ENCODE measurements around a stretch of chr22.

GRCh38 chr22:31951637-31952485 lies 7.5 kb downstream of the YWHAH start:
- PRO-cap, result unidirectional peak, plus-strand start at chr22:31951840

DNA sequence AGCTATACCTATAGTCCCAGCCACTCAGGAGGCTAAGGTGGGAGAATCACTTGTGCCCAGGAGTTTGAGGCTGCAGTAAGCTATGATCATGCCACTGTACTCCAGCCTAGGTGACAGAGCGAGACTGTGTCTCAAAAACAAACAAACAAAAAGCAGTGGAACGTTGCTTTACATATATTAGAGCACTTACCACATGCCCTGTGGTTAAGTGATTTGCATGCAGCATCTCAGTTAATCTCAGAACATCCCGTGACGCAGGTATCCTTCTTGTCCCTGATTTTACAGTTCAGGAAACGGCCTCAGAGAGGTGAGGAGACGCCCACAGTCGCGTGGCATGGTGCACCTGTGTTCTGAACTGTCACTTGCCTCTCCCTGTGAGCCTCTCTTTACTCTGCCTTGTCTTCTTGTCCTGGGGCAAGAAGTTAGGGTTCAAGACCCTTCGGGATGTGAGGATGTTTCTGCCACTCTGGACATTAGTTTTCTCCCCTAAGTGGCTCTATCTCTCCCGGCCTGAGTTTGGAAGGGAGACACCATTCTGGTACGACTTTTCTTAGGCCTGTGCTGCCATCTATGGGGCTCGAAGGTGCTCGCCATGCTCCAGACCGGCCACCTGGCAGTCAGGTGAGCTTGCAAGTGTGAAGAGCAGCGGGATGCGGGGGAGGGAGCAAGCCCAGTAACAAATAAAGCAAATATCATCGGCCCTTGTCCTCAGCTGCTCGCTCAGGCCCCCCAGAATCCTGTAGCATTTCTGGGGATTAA lies 25.5 kb downstream of the YWHAH start:
- PRO-cap, result no peak

DNA sequence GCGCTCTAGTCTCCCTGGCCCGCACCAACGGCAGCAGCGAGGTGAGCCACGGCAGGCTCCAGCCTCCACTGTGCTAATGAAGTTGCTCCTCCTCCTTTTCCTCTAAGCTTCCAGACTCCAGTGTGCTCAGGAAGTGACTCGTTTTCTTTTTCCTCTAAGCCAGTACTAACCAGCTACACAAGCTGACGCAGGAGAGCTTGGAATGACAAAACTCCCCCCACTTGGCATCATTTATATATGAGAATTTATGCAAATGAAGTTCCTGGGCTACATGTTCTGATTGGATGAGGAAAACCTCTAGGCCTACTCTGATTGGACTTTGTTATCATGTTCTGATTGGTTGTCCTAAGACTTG lies 2.8 kb upstream of the RFPL3 start:
- PRO-cap, result unidirectional peak, minus-strand start at position 70 of the sequence

DNA sequence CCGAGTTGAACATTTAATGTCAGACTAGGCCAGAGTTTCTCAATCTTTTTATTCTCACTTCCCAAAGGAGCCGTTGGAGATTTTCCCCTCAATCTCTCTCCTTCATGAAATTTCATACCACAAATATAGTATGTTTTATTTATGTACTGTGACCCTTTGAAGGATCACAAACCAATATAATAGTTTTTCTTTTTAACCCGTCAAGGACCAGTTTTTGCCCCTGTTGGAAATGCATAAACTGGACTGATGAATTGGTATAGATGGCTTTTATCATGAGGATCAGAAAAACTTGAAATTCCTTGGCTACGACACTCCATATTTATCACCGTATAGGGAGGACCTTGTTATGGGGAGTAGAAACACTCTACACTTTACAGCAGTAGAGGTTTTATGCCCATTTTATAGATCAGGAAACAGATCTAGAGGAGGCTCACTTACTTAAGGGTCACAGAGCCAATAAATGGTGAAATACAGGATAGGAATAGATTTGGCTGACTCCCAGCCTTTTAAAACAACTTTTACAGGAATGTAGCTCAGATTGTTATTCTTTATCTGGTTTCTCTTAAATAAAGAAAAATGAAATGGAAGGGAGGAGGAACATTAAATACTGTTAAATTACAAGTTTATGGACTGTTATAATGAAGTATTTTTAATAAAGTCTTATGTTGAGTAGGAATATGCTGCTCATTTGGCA lies 14.6 kb downstream of the FBXO7 start:
- PRO-cap, result no peak

DNA sequence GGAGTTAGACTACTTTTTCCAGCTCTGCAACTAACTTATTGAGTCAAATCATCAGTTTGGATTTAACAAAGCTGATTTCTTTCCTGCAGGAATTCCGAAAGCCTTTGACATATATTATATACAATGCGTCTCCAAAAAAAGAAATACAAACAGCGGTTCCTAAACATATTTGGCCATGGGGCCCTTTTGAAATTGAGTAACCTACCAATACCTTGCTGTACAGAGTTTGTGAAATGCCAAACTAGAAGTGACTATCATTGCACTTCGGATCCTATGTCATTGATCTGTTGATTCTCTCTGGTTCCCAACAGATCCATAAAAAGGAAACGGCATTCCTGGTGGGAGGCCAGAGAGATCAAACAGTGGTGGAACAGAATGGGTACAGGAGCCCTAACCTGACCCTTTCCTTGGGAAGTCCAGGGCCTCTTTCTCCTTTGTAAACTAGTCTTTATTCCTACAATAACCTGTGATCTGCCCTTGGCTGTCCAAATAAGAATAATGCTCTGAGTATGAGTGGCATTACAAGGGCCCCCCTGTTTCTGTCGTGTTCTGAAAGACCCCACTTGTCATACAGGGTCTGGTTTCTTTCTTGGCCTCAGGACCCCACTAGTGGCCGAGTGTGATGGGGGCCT lies 38.0 kb downstream of the FBXO7 start:
- PRO-cap, result no peak

- PRO-cap, result no peak
Measured at GRCh38 chr22:32575417-32575996, 100.9 kb downstream of the FBXO7 start.

- PRO-cap, result no peak
Measured at GRCh38 chr22:32829950-32830149, 28.3 kb downstream of the TIMP3 start.

- PRO-cap, result no peak
Measured at GRCh38 chr22:32854096-32855047, 52.9 kb downstream of the TIMP3 start.

DNA sequence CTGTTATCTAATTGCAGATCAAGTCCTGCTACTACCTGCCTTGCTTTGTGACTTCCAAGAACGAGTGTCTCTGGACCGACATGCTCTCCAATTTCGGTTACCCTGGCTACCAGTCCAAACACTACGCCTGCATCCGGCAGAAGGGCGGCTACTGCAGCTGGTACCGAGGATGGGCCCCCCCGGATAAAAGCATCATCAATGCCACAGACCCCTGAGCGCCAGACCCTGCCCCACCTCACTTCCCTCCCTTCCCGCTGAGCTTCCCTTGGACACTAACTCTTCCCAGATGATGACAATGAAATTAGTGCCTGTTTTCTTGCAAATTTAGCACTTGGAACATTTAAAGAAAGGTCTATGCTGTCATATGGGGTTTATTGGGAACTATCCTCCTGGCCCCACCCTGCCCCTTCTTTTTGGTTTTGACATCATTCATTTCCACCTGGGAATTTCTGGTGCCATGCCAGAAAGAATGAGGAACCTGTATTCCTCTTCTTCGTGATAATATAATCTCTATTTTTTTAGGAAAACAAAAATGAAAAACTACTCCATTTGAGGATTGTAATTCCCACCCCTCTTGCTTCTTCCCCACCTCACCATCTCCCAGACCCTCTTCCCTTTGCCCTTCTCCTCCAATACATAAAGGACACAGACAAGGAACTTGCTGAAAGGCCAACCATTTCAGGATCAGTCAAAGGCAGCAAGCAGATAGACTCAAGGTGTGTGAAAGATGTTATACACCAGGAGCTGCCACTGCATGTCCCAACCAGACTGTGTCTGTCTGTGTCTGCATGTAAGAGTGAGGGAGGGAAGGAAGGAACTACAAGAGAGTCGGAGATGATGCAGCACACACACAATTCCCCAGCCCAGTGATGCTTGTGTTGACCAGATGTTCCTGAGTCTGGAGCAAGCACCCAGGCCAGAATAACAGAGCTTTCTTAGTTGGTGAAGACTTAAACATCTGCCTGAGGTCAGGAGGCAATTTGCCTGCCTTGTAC lies 58.0 kb downstream of the TIMP3 start:
- PRO-cap, result no peak

DNA sequence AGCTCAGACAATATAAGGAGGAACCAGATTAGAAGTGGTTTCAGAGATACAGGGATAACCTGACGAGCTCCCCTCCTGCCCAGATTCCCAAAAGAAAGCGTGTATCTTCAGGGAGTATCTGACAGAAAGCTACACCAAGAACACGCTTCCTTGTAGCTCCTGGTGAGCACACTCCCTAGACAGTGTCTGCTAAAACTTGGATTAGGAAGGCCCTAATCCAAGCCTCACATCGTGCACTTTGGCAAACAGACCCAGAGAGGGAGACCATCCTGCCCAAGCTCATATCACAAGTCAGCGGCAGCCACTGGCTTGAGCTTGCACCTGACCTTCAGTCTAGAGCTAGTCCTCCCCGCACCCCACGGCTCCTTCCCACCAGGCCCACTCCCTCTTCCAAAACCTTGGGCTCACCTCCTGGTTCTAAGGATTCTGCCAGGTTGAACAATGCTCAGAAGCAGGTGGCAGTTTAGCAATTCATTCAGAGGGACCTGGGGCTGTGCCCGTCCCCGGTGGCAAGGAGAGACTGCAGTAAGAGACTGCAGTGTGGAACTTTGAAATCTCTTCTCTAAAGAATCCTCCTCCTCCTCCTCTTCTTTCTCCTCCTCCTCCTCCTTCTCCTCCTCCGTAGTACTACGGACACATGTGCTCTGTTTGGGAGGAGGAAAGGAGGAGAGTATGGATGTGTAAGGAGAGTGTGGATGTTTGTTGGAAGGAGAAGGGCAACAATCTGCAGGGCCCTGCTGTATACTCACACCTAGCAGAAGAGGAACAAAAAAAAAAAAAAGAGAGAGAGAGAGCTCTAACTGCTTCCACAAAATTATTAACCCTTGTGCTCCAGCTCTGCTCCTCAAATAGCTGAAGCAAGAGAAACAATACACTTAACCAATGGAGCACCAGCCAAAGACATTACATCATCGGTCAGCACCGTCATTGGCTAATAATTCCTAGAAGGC lies 6.1 kb downstream of the SYN3 start:
- PRO-cap, result no peak

DNA sequence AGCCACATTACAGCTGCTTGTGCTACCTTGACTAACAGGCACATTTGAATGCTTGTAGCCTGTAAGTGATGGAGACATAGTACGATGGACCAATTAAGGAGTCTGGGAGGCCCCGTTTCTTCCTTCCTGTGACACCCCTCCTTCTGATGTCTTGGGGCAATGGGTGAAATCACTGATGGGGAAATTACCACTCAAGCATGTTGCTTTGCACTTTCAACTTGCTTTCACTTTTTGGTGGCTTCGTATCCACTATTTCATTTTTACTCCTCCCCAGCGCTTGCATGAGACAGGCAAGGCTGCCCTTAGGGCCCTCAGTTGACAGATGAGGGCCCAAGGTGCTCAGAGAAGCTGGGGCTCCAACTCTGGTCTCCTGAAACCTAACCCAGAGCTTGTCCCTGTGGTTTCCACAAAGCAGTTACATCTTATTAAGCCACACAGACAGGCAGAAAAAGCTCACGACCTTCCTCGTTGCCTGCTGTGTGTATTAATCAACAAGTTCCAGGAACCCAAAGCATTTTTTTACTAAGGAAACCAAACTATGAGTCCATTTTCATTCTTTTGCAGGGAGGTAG lies 267.5 kb upstream of the SYN3 start:
- PRO-cap, result no peak

DNA sequence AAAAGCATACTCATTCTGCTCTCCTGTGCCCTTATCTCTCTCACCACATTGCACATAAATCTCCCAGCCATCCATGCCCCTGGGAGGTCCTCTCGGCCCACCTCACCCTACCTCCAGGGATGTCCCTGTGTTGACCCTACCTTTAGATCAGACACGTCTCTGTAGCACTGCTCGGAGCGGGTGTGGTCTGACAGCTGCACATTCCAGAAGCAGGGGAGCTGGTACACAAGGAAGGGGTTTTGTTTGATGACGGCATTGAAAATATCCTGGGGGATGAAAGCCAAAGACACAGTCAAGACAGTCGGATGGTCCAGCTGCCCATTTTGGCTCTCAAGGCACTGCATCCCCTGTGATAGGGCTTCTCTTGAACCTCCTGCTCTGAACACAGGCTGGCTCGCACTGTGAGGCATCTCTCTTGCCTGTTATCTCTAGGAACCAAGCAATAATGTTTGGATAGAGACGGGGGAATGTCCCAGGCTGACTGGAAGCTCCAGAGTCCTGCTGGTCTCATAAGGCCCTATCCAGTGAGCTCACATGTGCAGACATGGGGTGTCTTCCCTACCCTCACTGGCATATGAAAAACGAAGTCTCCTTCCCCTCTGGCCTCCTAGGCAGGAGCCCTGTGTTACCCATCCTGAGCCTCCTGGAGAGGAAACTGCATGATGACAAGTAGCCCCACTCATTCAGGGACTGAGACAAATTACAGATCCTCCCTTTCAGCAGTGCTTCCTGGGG lies 323.8 kb upstream of the SYN3 start:
- PRO-cap, result no peak

- PRO-cap, result no peak
Measured at GRCh38 chr22:33490816-33491469, 429.3 kb downstream of the LARGE1 start.

GRCh38 chr22:33873046-33873583 lies 47.2 kb downstream of the LARGE1 start:
- PRO-cap, result no peak

- PRO-cap, result no peak
Measured at GRCh38 chr22:33896848-33897348, 23.4 kb downstream of the LARGE1 start.

DNA sequence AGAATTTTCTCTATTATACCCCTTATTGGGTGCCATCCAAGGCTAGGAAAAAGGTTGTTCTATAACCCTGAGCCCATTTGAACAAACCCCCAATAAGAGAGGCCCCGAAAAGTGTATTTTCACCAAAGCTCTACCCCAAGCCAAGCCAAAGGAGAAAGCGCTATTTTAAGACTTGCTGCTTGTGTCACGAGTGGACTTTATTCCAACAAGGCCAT lies 11.4 kb downstream of the LARGE1 start:
- PRO-cap, result no peak

- PRO-cap, result no peak
Measured at GRCh38 chr22:35071636-35072158, 5.7 kb downstream of the ISX start.

GRCh38 chr22:35353271-35353855 lies 27.5 kb upstream of the HMOX1 start:
- PRO-cap, result no peak

- PRO-cap, result no peak
Measured at GRCh38 chr22:35377817-35378332, 3.0 kb upstream of the HMOX1 start.

- PRO-cap, result no peak
Measured at GRCh38 chr22:35402495-35403505, 2.9 kb downstream of the MCM5 start.

All from pulmonary artery (tissue), 1 donor.